M059J (cell line): ENCODE measurements around the genes TIMP1, ZNF630, SUV39H1, PIM2, OTUD5 and CCDC120.

GRCh38 chrX:47239092-47239492 is 6.3 kb downstream of the USP11 start:
- RAMPAGE, long total RNA, result no peak

- RAMPAGE, long total RNA, result no peak
Observed at GRCh38 chrX:47523898-47524292, 37.1 kb upstream of the ARAF start.

DNA sequence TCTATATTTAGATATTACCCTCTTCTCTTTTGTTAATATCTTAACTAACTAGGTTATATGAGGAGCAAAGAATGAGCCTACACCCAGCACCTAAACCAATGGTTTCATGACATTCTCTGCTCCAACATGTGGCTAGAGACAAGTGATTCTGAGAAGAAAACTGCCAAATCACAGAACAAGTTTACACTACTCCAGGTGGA is 21.0 kb upstream of the ARAF start:
- RAMPAGE, long total RNA, result no peak

GRCh38 chrX:47566460-47567473 is 5.8 kb downstream of the ARAF start:
- RAMPAGE, long total RNA, result no peak

GRCh38 chrX:47577250-47577860 is 4.9 kb upstream of the TIMP1 start:
- RAMPAGE, long total RNA, result no peak

DNA sequence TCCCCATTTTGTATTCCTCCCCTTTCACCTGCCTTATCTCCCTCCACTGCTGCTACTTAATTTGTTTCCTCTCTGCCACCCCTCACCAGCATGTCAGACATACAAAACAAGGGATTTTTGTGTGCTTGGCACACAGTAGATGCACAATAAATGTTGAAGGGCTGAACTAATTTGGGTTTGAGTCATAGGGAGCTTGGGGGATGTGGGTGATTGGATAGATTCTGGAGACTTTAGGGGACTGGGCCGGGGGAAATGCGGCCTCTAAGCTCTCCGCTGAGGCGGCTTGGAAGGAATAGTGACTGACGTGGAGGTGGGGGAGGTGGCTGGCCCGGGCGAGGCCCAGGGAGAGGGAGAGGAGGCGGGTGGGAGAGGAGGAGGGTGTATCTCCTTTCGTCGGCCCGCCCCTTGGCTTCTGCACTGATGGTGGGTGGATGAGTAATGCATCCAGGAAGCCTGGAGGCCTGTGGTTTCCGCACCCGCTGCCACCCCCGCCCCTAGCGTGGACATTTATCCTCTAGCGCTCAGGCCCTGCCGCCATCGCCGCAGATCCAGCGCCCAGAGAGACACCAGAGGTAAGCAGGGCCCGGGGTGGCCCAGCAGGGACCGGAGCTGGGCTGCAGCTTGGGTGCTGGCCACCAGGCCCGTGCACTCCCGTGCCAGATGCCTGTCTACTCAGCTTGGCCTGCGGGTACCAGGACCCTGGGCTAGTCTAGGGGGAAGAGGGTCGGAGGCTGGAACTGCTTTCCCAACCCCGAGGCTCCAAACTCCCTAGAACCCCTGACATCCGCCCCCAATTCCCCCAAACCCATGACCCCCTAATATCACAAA is at the start of gene TIMP1:
Gene TIMP1, plus strand, starts transcription at position 534 of the 828 bp plus-strand sequence.
- RAMPAGE, long total RNA, result start-site peak on the plus strand centred at position 517 of the sequence, 54 bp wide, 331 and 301 reads in 2 replicates

GRCh38 chrX:48070864-48072208 is at the start of gene ZNF630:
TSS of gene ZNF630 (minus strand) at chrX:48071640.
- RAMPAGE, long total RNA, result start-site peak on the minus strand at chrX:48071599-48071635, 9 and 19 reads in 2 replicates

GRCh38 chrX:48487150-48487595 is 11.2 kb downstream of the FTSJ1 start:
- RAMPAGE, long total RNA, result no peak

DNA sequence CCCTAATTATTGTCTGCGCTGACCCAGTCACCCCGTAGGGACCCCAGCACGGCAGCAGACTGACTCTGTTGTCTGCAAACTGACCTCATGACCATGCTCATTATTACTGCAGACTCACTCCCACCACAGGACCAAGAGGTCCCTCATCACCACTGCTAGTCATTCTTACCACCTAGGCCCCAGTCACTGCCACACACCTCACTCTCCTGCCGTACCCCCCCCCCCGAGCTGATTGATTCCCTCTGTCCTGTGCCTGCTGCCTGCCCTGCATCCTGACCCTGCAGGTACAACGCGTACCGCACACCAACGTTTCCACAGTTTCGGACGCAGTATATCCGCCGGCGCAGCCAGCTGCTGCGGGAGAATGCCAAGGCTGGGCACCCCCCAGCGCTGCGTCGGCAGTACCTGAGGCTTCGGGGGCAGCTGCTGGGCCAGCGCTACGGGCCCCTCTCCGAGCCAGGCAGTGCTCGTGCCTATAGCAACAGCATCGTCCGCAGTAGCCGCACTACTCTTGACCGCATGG is 1.2 kb downstream of the WDR13 start:
- RAMPAGE, long total RNA, result no peak

- RAMPAGE, long total RNA, result no peak
Observed at GRCh38 chrX:48696069-48696857, at the start of gene SUV39H1. TSS of gene SUV39H1 (plus strand) at chrX:48696734.

- RAMPAGE, long total RNA, result no peak
Observed at GRCh38 chrX:48707338-48708294, 11.1 kb downstream of the SUV39H1 start.

GRCh38 chrX:48802298-48803165 is 665 bp downstream of the HDAC6 start:
- RAMPAGE, long total RNA, result no peak

DNA sequence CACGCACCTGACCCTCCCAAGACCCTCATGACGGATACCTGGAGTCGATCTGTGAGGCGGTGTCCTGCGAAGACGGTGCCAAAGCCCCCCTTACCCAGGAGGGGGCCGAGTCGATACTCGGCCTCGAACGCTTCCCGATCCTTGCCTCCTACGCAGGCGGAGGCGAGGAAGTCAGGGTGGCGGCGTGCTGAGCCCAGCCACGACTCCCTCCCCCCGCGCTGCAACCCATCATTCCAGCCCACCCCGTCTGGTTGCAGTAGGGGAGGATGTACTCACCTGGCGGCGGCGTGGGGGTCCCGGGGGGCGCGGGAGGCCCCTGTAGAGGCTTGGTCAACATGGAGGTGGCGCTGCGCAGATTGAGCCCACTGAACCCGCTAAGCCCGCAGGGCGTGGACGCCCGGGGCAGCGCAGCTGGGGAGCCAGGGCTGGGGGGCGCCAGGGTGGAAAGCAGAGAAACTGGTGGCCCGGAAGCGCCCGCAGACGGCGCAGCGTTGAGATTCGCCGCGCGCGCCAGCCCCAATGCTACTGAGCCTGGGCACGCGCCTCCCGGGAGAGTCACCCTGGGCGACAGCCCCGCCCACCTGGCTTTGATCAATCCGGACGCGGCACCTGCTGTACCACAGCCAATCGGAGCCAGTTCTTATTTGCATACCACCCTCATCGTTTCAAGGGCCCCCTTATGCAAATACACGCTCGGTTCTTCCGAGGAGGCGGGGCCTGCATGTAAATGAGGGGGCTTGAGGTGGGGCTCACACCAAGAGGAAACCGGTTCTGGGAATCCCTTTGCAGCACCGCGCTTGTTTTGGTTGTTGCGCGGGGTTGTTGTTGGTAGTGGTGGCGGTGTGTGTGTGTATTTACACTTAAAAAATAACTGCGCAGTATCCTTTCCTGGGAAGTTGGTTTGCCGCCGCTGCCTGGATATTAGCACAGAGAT is at the start of gene PIM2:
Gene PIM2, minus strand, starts transcription at position 527 of the 934 bp plus-strand sequence.
- RAMPAGE, long total RNA, result no peak

DNA sequence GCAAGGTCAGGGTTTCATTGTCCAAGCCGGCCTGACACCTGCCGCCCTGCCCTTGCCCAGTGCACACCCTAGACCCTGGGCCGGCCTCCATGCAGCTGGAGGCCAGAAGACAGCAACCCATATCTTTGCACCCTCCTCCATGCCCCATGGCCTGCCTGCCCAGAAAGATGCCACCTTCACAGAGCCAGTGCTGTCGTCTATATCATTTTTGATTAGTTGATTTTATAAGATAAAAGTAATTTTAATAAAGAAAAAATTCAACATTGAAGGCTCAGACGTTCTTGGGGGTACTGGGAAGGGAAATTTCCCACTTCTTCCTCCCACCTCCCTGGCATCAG is 3.6 kb upstream of the PIM2 start:
- RAMPAGE, long total RNA, result no peak

DNA sequence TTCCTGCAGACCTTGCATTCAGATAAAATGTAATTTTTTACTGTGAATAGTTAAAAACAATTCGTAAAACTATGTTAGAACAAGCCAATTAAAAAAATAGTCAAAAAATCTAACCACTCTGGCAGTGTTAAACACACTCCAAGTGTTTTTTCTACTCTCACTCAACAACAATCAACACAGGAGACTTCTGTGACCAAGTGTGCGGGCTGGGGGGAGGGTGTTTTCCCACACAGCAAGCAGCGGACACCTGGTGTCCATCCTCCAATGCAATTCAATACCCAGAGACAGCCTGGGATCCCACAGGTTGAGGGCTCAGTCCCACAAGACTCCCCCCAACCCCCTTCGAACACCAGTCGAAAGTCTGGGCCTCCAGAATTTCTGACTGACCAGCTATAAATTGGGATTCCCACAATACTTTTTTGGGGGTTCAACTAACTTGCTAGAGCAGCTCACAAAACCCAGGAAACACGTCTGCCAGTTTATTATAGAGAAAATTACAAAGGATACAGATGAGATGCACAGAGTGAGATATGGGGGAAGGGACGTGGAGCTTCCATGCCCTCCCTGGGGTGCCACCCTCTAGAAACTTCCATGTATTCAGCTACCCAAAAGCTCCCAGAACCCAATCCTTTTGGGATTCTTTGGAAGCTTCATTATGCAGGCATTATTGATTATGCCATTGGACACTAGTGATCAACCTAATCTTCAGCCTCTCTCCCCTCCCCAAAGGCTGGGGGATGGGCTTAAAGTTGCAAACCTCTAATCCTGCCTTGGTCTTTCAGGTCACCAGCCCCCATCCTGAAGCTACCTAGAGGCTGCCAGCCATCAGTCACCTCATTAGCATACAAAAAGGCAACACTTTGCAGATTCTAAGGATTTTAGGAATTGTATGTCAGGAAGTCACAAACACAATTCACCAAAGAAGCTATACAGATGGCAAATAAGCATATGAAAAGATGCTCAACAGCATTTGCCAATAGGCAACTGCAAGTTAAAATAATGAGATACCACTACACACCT is 8.6 kb upstream of the PIM2 start:
- RAMPAGE, long total RNA, result no peak

- RAMPAGE, long total RNA, result no peak
Observed at GRCh38 chrX:48957497-48958282, at the start of gene OTUD5. TSS of gene OTUD5 (minus strand) at chrX:48957607.

GRCh38 chrX:49058681-49059141 is at the start of gene CCDC120:
TSS of gene CCDC120 (plus strand) at chrX:49058999.
- RAMPAGE, long total RNA, result no peak

- RAMPAGE, long total RNA, result no peak
Observed at GRCh38 chrX:49061279-49061832, 2.6 kb downstream of the CCDC120 start.

- RAMPAGE, long total RNA, result no peak
Observed at GRCh38 chrX:49138746-49140129, 15.7 kb upstream of the GPKOW start.

GRCh38 chrX:49172307-49173288 is 900 bp downstream of the PLP2 start:
- RAMPAGE, long total RNA, result no peak